Penis (tissue), 1 donor: ENCODE data around the gene RHOB.

DNA sequence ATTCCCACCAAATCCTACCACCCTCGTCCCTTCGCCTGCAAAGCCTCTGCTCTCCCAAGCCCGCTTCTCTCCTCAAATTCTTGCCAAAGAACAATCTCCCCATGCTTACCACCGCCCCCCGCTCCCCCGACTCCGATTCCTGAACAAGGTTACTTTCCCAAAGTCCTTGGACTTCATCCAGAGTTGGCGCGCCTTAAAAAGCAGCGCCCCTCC, 429 bp downstream of the LAPTM4A start:
- PRO-cap: no peak

GRCh38 chr2:20129057-20130030, 77.9 kb upstream of the LAPTM4A start:
- PRO-cap: no peak

- PRO-cap: unidirectional peak, plus-strand start at chr2:20141722
Measured at GRCh38 chr2:20141040-20142009, 83.6 kb downstream of the SDC1 start.

GRCh38 chr2:20184536-20184936, 40.4 kb downstream of the SDC1 start:
- PRO-cap: no peak

GRCh38 chr2:20186198-20186842, 38.6 kb downstream of the SDC1 start:
- PRO-cap: no peak

GRCh38 chr2:20196514-20197213, 28.3 kb downstream of the SDC1 start:
- PRO-cap: no peak

DNA sequence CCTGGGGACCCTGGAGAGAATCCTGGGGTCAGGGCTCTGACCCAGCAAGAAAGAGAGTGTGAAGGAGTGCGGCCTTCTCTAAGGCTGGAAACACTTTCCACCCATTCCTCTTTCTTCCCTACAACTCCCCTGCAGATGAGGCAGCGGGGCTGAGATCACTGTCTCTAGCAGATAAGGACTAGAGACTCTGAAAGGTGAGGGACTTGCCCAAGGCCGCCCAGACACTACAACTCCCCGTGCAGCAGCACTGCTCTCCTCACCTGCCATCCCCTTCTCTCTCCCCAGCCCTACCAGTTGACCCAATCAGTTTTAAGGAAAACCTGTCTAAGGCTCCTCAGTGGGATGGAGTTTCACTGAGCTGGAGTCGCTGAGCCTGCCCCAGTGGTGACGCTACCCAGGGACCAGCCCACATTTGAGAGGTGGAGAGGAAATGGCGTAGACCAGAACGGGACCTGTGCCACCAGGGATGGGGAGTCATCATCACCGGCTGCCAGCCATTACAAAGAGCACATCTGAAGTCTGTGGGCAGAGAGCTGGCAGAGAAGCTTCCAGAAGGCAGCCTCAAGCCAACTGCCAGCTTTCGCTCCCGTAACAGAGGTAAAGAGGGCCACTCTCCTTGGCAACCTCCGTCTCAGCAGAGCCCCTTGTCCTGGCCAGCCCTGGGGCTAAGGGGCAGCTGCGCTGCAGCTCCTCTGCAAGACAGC, 15.7 kb downstream of the SDC1 start:
- PRO-cap: bidirectional peak, plus-strand start at position 528 of the sequence, minus-strand start at position 283 of the sequence

DNA sequence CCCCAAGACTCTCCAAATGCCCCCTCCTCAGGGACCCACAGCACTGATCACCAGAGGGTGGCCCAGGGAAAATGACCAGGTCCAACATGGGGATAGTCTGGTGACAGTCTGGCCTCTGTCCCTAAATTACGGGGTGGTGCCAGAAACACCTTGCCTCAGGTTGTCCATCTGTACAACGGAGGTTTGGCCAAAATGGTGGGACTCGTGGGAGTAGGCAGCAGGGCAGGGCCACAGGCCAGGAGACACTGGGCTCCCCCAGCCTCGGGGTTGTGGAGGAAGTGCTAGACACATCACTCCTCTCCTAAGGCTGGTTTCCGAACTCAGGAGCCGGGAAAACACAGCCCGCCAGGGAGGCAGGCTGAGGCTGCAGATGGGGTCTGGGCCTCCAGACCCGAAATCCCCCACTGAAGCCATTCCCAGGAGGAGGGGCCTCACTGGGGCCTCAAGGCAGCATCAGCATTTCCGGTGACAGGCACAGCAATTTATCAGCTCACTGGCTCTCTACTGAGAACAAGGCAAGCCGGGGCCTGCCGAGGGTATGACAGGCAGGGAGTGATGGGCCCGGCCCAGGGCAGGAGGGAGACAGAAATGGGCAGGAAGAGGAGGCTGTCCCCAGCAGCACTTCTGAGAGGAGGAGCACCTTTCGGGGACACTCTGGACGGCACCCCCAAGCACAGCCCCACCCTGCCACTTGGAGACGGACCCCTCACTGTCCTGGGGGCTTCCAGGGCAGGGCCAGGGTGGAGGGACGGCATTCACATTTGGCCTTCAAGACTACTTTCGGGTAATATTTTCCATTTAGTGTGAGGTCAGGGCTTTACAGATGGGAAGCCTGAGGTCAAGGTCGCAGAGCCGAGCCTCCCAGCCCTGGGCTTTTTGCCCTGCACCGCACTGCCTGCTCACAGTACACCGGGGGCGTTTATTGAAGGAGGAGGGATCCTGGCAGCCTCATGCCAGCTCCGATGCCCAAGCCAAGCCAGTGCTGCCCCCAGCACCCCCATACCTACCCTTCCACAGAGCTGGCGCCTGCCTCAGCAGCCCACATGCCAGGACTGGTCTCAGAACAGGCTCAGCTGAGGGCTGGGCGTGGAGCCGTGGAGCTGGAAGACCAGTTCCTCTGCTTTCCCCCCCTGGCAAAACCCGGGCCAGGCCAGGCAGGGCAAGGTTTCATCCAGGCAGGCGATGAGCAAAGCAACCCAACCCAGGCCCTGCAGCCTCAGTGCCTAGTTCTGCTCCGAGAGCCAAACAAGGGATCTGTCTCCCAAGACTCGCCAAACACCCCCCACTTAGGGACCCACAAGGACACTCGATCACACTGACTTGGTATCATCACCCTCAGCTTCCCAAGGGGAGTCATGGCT, 12.3 kb downstream of the SDC1 start:
- PRO-cap: bidirectional peak, plus-strand start at position 585 of the sequence, minus-strand start at position 406 of the sequence; bidirectional peak, plus-strand start at position 1,219 of the sequence, minus-strand start at position 1,054 of the sequence

DNA sequence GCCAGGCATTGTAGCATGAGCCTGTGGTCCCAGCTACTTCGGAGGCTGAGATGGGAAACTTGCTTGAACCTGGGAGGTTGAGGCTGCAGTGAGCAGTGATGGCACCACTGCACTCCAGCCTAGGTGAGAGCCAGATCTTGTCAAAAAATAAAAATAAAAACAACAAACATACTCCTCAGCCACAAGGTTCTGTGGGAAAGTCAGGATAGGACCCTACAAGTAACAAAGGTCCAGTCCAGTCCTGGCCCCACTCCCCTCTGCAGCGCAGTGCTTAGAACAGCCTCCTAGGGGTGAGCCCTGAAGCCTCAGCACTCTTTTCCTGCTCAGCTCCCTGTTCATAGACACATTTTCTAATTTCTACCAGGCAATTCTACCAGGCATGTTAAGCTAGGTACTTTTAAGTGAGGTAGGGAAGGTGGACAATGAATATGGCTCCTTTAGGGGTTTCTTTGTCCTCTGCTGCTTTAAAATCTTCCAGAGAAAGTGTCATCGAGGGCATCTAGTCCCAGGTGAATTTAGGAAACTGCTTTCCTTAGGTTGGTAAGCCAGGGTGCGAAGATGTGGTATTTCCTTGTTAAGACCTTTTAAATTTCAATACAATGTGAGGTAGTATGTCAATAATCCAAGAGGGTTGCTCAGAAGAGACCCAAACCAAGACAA, 22.2 kb upstream of the SDC1 start:
- PRO-cap: no peak

- PRO-cap: no peak
Measured at GRCh38 chr2:20351932-20352438, 1.3 kb upstream of the PUM2 start.

GRCh38 chr2:20446996-20447242, at the start of gene RHOB:
Gene RHOB (plus strand): TSS chr2:20447074.
- PRO-cap: bidirectional peak, plus-strand start at chr2:20447074, minus-strand start at chr2:20446870

DNA sequence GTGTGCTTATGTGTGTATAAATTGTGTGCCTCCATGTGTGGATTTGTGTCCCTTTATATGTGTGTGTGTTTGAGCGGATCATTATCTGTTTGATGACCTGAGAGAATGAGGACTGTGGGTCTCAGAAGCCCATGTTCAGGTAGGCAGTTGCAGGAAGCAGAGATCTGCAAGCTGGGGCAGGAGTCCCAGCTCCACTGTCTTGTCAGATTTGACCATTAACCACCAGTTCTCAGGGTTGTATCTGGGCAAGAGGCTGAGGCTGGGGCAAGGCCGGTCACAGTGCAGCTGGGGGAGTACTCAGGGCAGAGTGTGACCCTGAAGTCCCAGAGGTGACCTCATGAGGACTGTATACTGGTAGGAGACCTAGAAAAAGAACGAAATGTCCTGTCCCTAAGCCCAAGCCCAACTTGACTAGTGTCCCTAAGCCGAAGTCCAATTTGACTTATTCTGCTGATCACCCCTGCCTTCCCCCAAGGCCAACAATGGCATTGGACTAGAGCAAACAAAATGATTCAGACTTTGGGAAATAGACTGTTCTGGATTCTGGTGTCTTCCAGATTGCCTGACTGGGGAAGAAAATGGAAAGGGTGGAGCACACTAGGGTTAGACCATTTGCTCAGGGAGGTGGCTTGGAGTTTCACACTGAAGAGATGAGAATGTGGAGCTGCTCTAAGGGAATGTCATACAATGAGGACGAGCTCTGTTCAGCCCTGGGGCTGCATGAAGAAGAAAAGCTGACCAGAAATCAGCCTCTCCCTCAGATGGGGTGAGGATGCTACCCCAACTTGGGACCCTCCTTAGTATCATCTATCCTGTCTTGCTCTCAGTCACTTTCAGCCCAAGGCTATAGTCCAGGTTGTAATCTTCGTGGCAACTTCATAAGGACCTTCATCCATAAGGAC, 28.2 kb downstream of the RHOB start:
- PRO-cap: no peak

DNA sequence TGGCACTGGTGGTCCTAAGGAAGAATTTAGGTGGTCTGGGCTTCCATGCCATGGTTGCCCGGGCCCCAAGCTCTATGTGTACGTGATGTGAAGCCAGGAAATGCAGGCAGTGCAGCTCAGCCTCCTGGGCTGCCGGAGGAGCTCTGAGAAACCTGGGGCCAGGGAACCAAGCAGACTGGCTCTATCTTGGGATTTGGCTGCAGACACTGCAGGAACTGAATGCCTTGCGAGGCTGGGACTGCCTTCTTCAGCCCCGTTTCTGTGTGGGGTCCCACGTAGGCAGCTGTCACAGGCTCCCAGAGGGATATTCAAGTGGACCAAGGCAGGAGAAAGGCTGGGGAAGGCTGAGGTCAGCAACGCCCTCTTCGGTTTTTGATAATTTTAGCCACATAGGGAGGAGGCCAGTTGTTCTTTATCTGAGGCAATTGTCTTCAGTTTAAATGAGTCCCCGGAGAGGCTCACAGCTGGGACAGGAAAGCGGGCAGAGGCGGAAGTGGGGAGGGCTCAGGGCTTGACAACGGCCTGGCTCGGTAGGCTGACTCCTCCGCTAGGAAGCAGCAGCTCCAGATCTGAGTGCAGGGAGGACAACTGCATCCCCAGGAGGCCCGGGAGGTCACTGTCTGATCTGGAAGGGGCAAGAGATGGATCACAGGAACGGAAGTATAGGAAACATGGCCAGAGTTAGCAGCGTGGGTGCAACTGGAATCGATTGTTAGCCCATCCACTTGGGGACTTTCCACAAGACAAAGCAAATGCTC, 77.8 kb downstream of the RHOB start:
- PRO-cap: no peak

GRCh38 chr2:20537826-20538134, 90.9 kb downstream of the RHOB start:
- PRO-cap: no peak

DNA sequence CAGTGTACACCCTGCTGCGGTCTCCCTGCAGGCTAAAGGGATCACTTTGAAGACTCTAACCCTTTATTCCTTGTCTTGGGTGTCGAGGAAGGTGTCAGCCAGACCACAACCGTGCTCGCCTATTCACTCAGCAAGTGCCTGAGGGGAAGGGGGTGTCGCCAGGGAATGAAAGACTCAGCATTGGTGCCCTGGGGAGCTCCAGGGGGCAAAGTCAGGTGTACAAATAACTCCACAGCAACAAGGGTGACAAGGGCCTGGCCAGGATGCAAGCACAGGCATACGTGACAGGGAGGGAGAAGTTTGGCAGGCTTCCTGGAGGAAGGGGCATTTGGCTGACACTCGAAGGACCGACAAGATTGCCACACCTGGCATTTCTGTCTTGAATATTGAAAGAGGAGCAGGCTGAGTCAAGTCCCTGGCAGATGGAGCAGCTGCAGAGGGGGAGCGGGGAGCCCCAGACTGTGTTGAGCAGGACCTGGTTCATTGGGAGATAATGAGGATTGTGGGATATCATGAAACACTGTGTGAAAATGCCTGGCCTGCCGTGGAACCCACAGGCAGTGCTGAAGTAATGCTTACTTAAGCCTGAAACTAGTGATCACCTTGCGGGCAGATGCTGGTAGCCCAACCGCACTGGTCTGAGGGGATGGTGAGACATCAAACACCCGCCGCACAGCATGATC, 93.9 kb downstream of the RHOB start:
- PRO-cap: no peak

DNA sequence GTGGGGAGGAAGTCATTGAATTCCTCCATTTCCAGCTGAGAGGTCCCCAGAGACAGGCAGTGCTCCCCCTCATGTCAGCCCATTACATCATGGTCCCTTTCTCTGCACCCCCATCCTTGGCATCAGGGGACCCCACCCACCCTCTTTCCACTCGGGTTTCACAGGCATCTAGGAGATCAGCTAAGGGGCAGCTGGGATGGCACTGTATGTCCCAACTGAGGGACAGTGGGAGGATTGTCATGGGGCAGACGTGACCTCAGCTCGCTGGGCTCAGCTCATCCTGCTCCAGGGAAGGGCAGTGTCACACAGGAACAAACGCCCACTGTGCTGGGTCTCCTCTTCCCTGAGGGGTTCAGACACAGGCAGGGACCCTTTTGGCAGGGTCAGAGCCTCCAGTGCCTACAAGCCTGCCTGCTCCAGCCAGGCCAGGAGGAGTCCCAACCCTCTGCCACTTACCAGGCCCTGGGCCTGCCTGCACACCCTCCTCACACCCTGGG, 68.3 kb downstream of the HS1BP3 start:
- PRO-cap: no peak

DNA sequence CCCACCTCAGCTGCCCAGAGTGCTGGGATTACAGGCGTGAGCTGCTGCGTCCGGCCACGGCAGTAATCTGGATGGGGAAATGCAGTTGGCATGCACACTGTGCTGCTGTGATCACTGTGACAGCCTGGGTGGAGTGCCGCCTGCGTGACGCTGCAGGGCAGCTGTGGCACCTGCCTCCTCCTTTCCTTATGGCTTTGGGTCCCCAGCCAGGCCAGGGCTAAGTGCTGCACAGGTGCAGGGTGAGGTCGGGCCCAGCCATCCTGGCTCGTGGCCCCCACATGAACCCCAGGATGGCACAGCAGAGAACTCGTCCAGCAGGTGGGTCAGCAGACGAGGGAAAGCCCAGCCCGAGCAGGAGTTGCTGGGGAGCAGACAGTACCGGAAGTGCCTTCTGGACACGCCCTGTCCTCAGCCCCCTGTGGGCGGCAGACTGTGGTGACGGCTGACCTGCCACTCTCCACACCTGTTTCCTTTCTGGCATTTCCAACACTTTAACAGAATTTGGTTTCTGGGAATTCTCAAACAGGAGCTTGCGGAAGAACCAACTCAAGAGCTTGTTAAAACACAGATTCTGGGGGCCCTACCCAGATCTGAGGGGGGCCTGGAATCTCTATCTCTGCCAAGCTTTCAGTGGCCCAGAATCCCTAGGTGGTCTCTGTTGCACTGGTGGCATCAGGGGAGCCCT, 17.0 kb downstream of the HS1BP3 start:
- PRO-cap: no peak

GRCh38 chr2:20635614-20636165, 15.2 kb downstream of the HS1BP3 start:
- PRO-cap: no peak

GRCh38 chr2:20650133-20650840, 611 bp downstream of the HS1BP3 start:
- PRO-cap: bidirectional peak, plus-strand start at chr2:20650623, minus-strand start at chr2:20650509

DNA sequence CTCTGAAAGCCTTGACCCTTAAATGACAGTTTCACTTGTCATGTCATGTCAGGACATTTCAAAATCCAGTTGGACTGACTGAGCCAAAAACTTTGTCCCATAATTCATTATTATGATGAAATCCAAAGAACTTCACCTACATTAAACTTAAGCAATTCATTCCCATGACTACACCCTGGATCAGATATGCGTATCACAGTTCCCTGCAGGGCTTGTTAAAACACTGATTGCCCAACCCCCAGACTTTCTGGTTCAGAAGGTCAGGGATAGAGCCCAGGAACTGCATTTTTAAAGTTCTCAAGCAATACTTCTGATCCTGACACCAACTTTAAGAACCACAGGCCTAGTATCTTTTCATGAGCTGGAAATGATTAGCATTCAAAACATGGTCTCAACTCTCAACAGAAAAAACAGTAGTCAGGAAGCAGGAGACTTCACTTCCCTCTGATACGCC, 26.4 kb downstream of the LDAH start:
- PRO-cap: no peak